Metastatic Liver Carcinoma in the Adrenal Gland (tissue), 2 donors: ENCODE data around the genes MLLT6, CISD3 and CACNB1.

GRCh38 chr17:38395741-38396381 lies 32.4 kb upstream of the ARHGAP23 start:
- PRO-cap, 2 experiments: no peak in any of the 2 experiments

- PRO-cap, 2 experiments: no peak in any of the 2 experiments
Measured at GRCh38 chr17:38421295-38421896, 6.9 kb upstream of the ARHGAP23 start.

- PRO-cap, 2 experiments: no peak in any of the 2 experiments
Measured at GRCh38 chr17:38454524-38455170, 26.4 kb downstream of the ARHGAP23 start.

DNA sequence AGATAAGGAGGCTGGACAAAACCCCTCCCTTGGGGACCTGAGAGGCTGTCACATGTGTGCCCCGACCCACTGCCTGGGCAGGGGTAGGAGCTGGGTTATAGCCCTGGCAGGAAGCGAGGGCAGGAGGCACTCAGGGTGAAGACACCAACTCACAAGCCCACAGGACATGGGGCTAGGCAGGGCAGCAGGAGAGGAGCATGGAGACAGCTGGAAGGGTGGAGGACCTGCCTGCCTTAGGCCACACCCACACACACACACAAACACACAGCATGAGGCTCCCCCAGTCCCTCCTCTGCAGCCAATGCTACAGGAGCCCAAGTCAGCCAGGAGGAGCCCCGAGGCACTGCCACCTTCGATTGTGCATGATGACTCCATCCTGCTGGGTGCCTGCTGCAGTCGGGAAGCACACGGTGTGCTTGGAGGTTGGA lies 20.7 kb downstream of the SRCIN1 start:
- PRO-cap, 2 experiments: no peak in any of the 2 experiments

DNA sequence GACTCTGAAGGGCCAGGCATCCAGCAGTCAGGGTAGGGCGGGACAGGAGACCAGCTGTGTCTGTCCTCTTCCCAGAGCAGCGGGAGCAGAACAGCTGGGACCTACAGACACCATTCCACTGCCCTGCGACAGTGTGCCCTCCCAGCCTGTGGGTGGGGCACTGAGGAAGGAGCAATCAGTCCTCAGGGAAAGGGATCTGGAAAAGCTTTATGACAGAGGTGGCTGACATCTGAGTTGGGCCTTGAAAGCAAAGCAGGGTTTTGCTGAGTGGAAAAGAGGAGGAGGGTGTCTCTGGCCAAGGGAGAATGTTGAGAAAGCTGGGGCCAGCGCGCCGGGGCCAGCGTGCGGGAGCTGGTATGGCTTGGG lies 11.5 kb upstream of the SRCIN1 start:
- PRO-cap, 2 experiments: no peak in any of the 2 experiments

DNA sequence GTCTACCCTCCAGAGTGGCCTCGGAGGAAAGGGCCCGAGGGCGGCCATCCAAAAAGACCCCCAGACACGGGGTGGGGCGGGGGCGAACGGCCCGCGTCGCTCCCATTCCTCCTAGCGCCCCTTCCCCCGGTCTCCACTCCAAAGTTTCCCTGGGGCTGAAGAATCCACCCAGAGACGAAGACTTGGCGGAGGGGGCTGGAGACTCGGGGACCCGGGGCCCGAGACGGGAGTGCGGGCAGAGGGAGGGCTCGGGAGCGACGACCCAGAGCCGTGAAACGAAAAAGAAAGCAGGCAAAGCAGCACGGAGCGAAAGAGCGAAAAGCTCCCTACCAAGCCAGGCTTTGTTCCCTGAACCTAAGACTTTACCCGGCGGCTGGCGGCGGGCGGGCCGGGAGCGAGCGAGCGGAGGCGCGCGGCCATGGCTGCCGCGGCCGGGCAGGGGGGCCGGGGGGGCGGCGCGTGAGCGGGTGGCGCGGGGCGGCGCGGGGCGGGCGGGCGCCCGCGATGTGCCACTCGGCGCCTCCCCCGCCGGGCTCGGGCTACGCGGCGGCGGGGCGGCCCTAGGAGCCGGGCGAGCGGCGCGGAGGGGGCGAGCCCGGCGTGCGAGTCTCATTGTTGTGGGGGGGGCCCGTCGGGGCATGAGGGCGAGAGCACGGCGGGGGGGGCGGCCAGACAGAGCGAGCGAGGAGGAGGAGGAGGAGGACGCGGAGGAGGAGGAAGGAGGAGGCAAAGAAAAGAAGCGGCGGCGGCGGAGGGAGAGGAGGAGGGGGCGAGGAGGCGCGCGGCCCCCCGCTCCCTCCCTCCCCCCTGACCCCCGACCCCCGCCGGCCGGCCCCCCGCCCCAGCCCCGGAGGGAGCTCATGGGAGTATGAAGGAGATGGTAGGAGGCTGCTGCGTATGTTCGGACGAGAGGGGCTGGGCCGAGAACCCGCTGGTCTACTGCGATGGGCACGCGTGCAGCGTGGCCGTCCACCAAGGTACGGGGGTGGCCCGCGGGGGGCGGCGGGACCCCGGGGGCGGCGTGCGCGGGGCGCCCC lies at the start of gene MLLT6:
MLLT6 (plus strand) TSS at position 509 of the 1,037 bp plus-strand sequence.
- PRO-cap, 2 experiments: peak in 2 of 2 experiments; most common plus-strand start position 675 of the sequence (in 2); most common minus-strand start position 347 of the sequence (in 2)

- PRO-cap, 2 experiments: no peak in any of the 2 experiments
Measured at GRCh38 chr17:38711779-38712070, 6.7 kb downstream of the MLLT6 start.

- PRO-cap, 2 experiments: peak in 2 of 2 experiments; most common plus-strand start chr17:38730330 (in 1); most common minus-strand start chr17:38730249 (in 2)
Measured at GRCh38 chr17:38729450-38730623, at the start of gene CISD3. Gene CISD3 (plus strand): TSS chr17:38730341.

DNA sequence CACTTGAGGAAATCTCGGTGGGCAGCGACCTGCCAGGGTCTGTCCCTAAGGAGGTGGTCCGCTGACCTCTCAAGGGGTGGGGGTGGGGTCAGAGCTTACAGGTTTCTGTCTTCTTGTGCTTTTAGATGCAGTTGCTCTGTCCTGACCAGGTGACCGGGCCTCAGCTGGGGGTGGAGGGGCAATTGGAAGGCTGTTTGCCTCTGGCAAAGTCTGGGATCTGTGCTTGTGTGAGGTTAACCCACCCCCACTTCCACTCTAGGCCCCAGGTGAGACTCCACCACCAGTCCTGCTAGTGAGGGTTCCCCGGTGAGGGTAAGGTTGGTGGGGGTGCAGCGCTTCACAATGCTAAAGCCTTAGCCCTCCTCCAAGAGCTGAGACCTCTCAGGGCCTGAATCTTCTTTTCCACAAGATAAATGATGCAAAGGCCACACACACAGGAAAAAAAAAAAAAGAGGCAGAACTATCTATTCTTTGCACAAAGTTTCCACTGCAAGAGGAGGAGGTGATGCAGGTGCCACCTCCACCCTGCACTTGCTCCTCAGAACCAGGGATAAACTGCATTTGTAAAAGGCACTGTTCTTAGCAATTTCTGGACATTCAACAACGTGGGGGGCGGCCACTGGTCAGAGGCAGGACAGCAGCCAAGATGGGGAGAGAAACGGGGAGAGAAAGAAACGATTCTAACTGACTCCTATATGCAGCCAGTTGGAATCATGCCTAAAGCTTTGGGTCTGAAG lies 4.1 kb downstream of the CISD3 start:
- PRO-cap, 2 experiments: no peak in any of the 2 experiments

GRCh38 chr17:38796493-38796840 lies 2.9 kb downstream of the PIP4K2B start:
- PRO-cap, 2 experiments: no peak in any of the 2 experiments

DNA sequence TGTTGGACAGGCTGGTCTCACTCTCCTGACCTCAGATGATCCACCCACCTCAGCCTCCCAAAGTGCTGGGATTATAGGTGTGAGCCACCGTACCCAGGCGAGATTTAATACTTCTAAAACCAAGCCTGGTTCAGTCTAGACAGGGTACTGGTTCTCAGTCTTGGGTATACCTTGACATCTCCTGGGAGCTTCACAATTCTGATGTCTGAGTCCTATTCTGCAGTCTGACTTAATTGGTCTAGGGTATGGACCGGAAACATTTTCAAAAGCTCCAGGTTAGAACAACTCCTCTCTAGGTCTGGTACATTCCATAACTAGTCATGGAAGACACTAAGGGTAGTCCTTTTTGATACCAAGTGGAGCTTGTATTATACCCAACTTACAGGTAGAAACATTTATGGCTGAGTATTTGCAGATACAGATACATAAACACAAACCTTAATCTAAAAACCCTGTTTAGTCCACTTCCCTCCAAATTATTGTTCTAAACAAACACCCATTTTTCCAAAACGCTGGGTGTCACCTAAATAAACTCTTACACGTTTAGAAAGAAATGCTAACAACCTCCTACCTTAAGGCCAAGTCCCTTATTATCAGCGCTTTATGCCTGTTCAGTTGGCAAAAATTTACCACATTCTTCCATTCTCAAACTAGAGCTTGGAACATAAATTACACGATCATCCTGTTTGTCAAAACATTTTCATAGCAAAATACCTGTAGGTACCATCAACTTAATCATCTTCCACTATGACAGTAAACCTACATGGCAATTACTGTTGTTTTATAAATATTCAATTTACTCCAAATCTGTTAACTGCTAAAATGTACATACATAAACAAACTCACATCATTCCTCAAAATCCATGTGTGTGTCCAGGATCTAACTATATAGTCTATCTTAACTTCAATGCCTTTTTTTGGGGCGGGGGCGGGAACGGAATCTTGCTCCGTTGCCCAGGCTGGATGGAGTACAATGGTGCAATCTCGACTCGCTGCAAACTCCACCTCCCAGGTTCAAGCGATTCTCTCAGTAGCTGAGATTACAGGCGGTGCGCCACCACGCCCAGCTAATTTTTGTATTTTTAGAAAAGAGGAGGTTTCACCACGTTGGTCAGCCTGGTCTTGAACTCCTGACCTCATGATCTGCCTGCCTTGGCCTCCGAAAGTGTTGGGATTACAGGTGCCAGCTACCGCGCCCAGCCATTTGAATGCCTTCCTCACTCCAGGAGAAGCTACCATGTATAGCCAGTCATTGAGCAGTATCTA lies 4.7 kb downstream of the RPL23 start:
- PRO-cap, 2 experiments: no peak in any of the 2 experiments

GRCh38 chr17:38879732-38880364 lies 10.0 kb downstream of the LASP1 start:
- PRO-cap, 2 experiments: no peak in any of the 2 experiments

GRCh38 chr17:39026921-39027390 lies 59.8 kb upstream of the FBXO47 start:
- PRO-cap, 2 experiments: no peak in any of the 2 experiments

DNA sequence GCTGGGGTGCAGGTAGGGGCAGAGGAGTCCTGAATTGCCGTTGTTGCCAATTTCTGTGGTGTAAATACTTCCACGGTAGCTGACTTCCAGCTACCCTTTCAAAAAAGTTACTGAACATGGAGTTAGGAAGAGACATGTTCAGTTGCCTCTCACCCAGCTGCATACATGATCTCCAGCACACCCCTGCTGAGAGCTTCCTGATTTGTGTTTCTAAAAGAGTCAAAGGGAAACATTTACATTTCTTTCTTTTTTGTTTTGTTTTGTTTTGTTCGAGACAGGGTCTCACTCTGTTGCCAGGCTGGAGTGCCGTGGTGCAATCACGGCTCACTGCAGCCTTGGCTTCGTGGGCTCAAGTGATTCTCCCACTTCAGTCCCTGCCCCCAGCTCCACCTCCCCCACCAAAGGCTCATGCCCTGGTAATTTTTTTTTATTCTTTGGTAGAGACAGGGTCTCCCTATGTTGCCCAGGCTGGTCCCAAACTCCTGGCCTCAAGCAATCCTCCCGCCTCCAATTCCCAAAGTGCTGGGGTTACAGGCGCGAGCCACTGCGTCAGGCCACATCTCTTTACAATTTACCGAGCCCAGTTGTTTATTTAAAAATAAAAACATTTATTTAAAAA lies 58.5 kb downstream of the PLXDC1 start:
- PRO-cap, 2 experiments: no peak in any of the 2 experiments

GRCh38 chr17:39100959-39101599 lies 50.4 kb downstream of the PLXDC1 start:
- PRO-cap, 2 experiments: no peak in any of the 2 experiments

GRCh38 chr17:39197464-39198166 lies at the start of gene CACNB1:
Gene CACNB1 (minus strand): TSS chr17:39197669.
- PRO-cap, 2 experiments: peak in 2 of 2 experiments; most common minus-strand start chr17:39197669 (in 2)

DNA sequence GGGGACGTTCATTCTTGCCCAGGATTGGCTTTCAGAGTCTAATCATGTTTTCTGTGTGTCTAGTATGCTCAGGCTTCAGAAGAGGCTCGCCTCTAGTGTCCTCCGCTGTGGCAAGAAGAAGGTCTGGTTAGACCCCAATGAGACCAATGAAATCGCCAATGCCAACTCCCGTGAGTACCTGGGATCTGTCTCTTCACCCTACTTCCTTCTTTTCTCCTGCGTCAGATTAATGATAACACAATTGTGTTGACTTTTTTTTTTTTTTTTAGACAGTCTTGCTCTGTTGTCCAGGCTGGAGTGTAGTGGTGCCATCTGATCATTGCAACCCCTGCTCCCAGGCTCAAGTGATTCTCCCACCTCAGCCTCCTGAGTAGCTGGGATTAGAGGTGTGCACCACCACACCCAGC lies 1.1 kb downstream of the RPL19 start:
- PRO-cap, 2 experiments: peak in 1 of 2 experiments; most common plus-strand start position 180 of the sequence (in 1)

DNA sequence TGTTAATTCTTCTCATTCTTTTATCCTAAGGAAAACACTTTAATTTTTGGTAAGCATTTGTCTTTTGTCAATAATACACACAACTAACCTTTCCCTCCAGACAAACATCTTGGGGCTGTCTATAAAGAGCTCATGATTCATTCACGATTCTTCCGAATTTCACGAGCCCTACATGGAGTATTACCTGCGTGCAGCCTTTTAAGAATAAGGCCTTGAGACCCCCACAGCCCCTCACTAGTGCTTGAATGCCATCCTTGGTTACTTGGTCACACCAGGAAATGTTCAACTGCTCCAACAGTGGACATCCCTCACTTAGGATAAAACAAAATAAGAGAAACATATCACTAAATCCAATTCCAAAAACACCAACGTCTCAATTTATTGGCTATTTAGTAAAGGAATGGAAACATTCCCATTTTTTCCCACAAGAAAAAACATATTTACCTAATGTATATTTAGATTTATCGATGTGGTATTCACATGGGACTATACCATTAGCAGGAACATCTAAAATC lies 56.9 kb upstream of the STAC2 start:
- PRO-cap, 2 experiments: no peak in any of the 2 experiments

DNA sequence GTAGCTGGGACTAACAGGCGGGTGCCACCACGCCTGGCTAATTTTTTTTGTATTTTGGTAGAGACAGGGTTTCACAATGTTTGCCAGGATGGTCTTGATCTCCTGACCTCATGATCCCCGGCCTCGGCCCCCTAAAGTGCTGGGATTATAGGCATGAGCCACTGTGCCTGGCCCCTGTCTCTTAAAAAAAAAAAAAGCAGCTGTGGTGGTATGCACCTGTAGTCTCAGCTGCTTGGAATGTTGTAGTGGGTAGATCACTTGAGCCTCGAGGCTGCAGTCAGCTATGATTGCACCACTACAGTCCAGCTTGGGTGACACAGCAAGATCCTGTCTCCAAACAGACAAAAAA lies 24.2 kb downstream of the CDK12 start:
- PRO-cap, 2 experiments: no peak in any of the 2 experiments

DNA sequence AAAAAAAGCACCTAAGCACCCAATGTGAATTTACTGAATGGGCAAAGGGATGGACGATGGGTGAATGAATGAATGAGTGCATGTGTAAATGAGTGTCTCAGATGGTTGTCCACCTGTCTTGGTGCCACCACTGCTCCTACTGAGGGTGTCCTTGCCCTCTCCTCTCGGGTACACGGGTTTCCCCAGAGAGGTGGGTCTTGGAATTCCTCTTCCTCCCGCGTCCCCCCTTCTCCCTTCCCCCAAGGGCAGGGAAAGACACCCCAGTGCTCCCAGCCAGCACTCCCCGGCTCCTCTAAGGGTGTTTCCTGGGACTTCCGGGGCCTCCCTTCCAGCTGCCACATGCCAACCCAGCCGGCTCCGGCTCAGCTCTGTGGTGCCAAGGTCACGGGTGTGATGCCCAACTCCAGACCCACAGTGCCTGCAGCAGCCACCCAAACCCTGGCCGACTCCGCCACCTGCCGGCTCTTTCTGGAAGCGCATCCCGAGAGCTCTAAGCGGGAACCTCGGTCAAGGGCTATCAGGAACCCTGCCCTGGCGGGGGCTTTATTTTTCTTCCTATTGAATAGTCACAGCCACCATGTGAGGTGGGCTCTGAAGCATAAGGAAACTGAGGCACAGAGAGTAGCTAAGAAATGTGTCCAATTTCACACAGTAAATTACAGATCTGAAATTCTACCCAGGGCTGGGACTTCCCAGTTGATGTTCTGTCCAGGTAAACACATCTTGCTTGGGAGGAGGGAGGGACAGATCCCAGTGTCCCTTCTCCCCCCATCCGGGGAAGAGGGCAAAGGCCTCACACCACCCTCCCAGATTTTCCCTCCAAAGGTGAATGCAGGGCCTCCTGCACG lies 3.4 kb upstream of the PPP1R1B start:
- PRO-cap, 2 experiments: no peak in any of the 2 experiments